Epithelial cell of prostate (primary cell): ENCODE measurements around a stretch of chr14.

DNA sequence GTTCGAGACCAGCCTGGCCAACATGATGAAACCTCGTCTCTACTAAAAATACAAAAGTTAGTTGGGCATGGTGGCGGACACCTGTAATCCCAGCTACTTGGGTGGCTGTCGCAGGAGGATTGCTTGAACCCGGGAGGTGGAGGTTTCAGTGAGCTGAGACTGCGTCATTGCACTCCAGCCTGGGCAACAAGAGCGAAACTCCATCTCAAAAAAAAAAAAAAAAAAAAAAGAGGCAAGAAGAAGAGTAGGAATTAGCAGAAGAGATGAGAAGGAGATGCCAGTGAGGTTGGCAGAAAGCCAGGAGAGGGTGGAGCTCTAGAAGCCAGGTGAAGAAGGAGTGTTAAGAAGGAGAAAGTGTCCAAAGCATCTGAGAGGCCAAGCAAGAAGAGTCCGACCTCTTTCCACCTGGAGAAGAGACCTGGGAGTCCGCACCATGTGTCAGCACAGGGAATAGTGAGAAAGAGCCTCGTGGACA, 70.3 kb downstream of the SAMD4A start:
- RRBS: no CpG with 5 or more reads among the region's 10 CpGs

DNA sequence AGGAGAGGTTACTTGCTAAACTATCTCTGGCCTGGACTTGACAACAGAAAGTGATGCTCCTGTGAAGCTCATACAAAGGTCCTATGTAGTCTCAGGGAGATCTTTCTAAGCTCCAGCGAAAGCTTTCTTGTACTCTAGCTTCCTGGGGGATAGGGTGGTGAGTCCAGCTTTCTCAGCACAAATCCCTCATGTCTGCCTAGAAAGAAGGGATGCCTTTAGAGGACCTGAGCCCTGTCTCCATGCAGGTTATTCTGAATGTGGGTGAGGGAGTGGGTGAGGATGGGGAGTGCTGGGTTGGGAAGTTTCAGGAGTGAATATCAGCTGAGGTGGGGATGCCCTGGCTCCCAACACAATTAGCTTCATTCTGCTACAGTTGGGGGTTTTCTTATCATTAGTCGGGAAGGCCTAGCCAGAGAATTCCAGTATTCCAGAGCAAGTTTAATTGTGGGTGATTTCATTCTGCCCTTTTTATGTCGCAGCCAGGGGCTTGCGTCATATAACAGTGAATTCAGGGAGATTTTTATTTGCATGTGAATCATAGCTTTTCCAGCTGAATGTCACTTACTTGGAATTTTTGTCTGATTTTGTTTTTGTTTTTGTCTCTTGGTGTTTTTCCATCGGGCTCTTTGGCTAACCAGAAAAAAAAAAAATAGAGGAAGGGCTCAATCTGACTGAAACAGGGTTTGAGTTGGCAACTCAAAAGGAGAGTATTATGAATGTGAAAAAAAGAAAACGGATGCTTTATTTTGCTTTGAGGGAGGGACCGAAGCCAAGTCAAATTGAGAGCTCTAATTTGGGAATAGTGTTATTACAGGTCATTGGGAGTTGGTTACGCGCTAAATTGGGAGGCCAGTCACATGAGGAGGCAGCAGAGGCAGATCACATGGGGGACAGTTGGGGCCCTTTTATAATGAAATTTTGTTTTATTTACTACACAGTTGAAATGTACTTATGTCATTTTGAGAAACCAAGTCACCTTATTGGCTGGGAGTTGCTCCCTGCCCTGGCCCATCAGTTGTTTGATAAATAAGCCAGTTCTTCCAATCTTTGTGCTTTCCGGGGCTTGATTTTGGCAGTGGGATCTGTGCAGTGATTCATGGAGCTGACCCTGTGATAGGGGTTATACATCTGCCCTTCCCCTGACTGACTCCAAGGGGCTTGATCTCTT, 119.4 kb downstream of the SAMD4A start:
- RRBS: no CpG with 5 or more reads among the region's 10 CpGs

DNA sequence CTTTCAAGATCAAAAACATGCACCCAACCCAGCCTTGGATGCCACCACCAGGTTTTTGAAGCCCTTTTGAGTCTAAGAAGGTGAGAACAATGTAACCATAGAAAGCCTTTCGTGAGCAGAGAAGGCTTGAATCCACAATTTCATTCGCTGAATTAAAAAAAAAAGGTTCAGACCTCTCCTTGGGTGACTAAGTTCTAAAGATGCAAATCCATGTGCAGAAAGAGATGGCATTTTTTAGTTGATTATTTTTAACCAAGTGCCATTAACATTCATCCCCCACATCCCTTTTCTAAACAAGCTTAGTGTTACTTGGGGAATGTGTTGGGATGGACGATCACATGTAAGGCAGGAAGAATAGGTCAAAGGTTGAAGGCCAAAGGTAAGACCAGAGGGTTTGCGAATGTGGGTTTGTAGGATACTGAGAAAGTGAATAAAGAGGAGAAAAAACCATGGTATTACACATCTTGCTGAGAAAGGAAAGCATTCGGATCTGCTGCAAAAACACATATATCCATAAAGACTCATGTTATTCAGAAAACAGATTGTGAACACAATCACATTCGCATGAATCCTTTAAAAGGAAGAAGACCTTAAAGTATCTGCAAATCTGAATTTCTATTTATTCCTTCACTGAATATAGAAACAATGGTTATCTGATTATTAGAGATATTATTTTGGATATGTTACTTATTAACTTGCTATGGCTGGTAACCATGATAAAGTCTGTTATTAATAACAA, 111.6 kb downstream of the GCH1 start:
- RRBS: no CpG with 5 or more reads among the region's 6 CpGs

GRCh38 chr14:54894900-54895582, 7.6 kb downstream of the GCH1 start:
- RRBS: no CpG with 5 or more reads among the region's 3 CpGs

- RRBS: no CpG with 5 or more reads among the region's 4 CpGs
Observed at GRCh38 chr14:55068304-55069425, 17.2 kb downstream of the MAPK1IP1L start.

DNA sequence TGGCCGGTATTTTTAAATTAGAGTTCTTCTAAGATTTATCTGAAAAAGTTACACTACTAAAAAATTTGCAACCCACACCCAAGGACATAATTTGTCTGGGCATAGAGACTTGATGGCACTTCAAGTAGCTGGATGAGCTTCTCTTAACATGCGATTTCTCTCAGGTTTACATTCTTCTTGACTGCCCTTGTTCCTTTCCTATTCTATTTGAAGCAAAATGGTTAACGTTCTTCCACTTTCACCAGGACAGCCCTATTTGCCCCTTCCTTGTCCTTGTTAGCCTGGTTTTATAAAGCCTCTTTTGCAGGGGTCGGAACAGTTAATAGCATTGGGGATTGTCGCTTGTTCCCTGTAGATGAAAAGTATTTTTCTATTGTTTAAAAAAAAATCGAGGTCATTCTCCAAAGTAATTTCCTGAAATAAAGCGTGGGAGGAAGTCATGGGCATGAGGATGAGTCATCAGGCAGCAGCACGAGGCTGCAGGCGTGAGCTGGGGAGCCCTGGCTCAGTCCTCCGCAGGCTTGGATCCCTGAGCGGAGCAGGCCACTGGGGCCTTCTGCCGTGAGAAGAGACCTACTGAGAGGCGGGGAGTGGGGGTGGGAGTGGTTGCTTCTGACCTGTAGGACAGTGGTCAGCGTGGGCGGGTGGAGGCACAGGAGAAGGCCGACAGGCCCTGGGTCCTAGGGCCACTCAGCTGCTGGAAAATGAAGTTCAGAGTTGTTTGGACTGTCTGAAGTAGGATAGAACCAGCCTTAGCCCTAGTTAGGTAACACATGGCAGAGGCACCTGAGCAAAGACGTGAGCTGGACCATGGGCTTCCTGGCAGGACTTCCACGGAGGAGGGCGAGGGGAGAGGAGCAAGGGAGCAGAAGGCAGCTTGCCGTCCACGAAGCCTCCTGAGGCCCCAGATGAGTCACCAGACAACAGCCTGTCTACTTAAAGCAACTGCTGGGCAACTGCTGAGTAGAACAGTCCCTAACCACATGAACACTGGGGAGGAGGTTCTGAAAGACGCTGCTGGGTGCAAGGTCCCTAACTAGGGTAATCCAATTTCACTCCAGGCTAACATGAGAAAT, 21.2 kb upstream of the LGALS3 start:
- RRBS: no CpG with 5 or more reads among the region's 22 CpGs

DNA sequence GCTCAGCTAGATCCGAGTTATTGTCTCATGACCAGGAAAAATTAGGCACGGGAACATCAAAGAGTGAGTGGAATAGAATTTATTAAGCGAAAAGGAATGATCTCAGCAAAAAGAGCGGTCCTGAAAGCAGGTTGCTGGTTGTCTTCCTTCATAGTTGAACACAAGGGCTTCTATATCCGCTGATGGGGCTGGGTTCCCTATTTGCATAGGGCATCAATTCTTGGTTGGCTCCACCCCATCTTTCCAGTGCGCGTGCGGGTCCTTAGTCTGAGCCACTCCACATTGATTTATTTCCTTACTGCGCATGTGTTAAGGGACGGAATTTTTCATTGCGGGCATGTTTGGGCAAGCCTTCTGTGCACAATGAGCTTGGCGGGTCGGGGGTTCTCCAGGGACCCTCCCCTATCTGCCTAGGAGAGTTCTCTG, 21.2 kb upstream of the DLGAP5 start:
- RRBS: no CpG with 5 or more reads among the region's 13 CpGs

DNA sequence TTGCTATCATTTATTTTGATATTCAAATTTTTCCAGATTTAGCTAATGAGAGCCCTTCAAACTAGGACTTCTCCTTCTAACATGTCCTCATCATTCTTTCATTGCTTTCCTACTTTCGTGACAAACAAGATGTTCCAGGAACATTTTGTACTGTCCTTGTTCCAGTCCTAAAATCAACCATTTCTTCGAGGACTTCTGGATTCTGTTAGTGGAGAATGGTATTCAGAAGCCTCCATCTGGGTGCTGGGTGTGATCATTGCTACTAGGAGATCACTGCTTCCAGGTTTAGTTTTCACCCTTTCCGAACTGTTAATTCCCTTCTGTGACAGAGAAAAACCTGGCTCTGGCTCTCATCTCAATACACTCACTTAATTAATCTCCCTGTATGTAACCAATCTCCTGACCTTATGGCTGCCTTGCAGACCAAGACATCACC, 29.5 kb upstream of the FBXO34 start:
- RRBS: no CpG with 5 or more reads among the region's 3 CpGs

GRCh38 chr14:55285027-55285445, 13.8 kb downstream of the FBXO34 start:
- RRBS: no CpG with 5 or more reads among the region's 11 CpGs

DNA sequence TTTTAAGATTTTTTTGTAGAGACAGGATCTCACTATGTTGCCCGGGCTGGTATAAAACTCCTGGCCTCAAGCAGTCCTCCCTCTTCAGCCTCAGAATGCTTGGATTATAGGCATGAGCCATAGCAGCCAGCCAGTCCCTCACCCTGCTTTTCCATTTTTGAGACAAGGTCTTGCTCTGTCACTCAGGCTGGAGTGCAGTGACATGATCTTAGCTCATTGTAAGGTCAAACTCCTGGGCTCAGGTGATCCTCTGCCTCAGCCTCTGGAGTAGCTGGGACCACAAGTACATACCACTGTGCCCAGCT, 33.1 kb downstream of the FBXO34 start:
- RRBS: no CpG with 5 or more reads among the region's 1 CpG

DNA sequence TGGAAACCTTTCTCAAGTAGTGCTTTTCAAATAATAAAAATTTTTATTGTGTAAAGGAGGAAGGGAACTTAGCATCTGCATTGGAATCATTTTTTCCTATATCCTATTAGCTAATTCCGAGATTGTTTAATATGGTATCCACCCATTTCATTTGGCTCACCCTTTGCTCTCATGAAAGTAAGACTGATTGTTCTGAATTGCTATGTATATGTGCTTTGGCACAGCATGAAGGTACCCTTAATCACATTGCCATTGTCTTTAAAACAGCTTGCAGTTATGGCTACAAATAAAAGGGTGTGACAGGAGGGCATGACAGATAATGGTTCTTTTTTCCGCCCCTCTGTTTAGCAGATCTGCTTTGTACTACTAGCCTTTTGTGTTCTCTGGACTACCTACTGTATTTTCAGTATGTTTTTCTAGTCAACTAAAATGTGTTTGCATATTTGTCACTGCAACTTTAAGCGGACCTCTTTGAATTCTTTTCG, 35.7 kb downstream of the FBXO34 start:
- RRBS: no CpG with 5 or more reads among the region's 4 CpGs

DNA sequence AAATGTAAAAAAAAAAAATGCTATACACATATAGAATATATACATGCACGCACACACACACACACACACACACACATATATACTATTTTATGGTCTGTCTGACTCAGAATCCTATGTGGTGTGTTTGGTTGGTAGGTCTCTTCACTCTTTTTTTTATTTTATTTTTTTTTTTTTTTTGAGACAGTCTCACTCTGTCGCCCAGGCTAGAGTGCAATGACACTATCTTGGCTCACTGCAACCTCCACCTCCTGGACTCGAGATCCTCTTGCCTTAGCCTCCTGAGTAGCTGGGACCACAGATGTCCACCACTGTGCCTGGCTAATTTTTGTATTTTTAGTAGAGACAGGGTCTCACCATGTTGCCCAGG, 65.6 kb downstream of the FBXO34 start:
- RRBS: no CpG with 5 or more reads among the region's 3 CpGs

- RRBS: no CpG with 5 or more reads among the region's 9 CpGs
Observed at GRCh38 chr14:55382874-55383416, 28.7 kb downstream of the ATG14 start.

GRCh38 chr14:55412524-55413222, 1.0 kb upstream of the ATG14 start:
- RRBS: no CpG with 5 or more reads among the region's 6 CpGs

- RRBS: no CpG with 5 or more reads among the region's 7 CpGs
Observed at GRCh38 chr14:55618991-55619558, 39.1 kb downstream of the KTN1 start.

DNA sequence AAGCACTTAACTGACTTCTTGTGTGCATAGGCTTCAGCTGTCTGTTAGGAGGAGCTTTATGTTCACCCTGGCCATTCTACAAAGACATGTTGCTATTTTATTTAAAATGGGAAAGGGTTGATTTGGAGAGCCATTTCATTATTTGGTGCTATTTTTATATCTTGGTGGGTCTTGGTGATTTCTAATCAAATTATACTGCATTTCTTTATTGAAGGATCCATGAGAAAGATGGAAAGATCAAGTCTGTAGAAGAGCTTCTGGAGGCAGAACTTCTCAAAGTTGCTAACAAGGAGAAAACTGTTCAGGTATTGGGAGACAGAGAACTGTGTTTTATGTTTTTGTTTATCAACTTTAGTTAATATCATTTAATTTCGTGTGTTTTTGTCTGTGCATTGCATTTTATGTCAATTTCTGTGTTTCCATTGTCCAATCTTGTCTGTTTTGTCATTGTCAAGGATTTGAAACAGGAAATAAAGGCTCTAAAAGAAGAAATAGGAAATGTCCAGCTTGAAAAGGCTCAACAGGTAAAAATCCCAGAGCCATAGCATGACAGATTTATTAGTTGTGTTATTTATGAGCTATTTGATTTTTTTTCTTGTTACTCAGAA, 70.2 kb downstream of the KTN1 start:
- RRBS: no CpG with 5 or more reads among the region's 1 CpG

GRCh38 chr14:56196112-56196784, 78.0 kb downstream of the PELI2 start:
- RRBS: no CpG with 5 or more reads among the region's 7 CpGs

GRCh38 chr14:56646973-56648171, 67.8 kb downstream of the TMEM260 start:
- RRBS: no CpG with 5 or more reads among the region's 11 CpGs

DNA sequence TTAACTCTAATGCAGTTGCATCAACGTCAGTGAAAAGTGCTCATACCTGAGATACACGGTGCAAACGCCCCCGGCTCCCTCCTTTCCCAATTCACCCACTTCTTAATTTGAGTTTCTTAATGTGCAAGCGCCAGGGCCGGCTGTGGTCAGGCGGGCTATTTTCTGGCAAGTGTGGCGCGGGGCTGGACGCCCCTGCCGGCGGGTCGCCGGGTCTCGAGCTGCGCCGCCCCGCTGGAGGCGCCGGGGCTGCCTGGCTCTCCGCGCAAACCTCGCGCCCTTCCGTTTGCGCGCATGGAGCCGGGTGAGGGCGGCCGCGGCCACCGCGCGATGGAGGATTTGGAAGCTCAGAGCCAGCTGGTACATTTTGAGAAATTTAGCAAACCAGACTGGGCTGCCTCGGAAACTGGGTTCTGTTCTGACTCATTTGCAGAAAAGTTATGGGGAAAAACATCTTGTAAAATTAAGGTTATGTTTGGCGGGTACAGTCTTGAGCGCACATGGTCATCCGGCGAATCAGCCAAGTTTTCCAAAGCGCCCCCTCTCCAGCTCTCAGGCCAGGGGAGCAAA, 6.3 kb upstream of the OTX2 start:
- RRBS: 5% methylated on average over 15 of the region's 40 CpGs